Measurements from ENCODE around the gene KIAA1755.

- RRBS = no CpG with 5 or more reads among the region's 10 CpGs
Measured at GRCh38 chr20:38086409-38086998, 53.0 kb downstream of the RPRD1B start.

GRCh38 chr20:38094147-38094885 lies 60.8 kb downstream of the RPRD1B start:
- RRBS = no CpG with 5 or more reads among the region's 2 CpGs

GRCh38 chr20:38108766-38109520 lies 56.1 kb downstream of the TGM2 start:
- RRBS = no CpG with 5 or more reads among the region's 4 CpGs

- RRBS = no CpG with 5 or more reads among the region's 16 CpGs
Measured at GRCh38 chr20:38141039-38141432, 24.0 kb downstream of the TGM2 start.

DNA sequence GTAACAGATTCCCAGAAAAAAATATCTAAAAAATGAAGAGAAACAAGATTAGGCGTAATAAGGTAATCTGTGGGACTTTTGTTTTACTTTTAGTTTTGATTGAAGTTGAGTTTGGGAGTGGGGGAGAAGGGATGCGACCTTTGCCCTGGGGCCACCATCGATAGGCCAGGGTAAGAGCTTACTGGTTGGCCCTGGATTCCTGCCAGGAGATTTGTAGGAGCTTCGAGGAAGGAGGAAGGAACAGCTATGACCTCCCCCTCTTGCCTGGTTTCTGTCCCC lies 21.4 kb downstream of the TGM2 start:
- RRBS = no CpG with 5 or more reads among the region's 4 CpGs

DNA sequence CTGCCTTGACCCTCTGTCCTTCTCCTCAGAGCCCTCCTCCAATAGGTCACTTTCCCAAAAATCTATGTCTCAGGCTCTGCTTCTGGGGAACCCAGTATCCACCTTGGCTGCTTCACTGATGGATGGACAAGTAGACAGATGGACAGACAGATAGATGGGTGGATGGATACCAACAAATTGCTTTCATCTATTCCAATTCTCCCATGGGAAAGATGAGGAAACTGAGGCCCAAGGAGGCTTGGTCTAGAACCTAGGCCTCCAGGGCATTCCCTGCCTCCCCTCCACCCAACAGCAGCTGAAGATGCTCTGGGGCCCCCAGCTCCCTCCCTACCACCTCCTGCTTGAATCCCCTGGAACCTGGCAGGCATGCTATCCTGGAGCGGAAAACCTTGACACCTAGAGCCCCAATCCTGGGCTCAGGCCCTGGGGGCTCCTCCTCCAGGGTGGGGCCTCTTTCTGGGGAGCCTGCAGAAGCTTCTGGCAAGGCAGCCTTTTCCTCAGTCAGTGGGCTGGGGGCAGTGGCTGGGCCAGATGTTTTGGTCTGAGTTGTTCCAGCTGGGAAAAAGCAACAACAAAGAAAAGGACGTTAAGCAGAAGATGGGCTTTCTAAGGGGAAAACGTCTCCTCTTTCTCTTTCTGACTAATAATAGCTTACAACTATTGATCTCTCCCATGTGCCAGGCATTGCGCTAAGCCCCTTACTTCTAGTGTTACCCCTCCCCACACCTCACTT lies 21.2 kb downstream of the KIAA1755 start:
- RRBS = no CpG with 5 or more reads among the region's 4 CpGs

GRCh38 chr20:38260427-38261199 lies at the start of gene KIAA1755:
TSS of gene KIAA1755 (minus strand) at chr20:38260735.
- RRBS = 24% methylated on average over 6 of the region's 67 CpGs

DNA sequence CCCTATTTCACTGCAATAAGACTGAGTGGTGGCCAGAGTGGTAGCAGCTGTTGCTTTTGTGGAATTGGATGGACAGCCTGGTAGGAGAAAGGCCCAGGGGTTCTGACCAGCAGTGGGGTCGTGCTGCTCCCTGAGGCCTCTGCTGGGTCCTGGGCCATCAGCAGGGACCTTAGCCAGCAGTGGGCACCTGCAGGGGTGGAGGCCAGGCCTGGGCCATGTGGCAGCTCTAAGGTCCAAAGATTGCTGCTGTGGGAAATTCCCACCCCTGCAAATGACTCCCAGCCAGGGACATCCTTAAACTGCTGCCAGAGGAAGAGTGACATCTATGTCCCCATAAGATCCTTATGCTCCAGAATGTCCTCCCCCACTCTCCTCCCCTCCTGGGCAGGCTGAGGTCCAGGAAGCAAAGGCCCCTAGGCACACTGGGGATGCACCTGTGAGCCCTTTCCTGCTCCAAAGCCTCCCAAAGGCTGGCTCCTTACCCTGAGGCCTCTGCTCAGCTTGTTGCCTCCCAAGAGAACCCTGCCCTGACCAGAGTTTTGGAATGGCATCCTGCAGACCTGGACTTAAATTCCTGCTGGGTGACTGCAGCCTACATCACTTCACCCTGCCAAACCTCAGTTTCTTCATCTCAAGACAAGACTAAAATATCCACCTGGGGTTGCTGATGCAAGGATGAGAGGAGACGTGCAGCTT lies 2.3 kb upstream of the LBP start:
- RRBS = no CpG with 5 or more reads among the region's 2 CpGs

GRCh38 chr20:38450335-38450926 lies 22.2 kb upstream of the RALGAPB start:
- RRBS = no CpG with 5 or more reads among the region's 7 CpGs

GRCh38 chr20:38471822-38472328 lies 768 bp upstream of the RALGAPB start:
- RRBS = no CpG with 5 or more reads among the region's 6 CpGs

GRCh38 chr20:38545658-38546595 lies 35.1 kb upstream of the ADIG start:
- RRBS = no CpG with 5 or more reads among the region's 6 CpGs

GRCh38 chr20:38548576-38548961 lies 32.4 kb upstream of the ADIG start:
- RRBS = no CpG with 5 or more reads among the region's 1 CpG

- RRBS = no CpG with 5 or more reads among the region's 7 CpGs
Measured at GRCh38 chr20:38601057-38601514, 20.1 kb downstream of the ADIG start.

- RRBS = no CpG with 5 or more reads among the region's 5 CpGs
Measured at GRCh38 chr20:38810795-38811365, 5.4 kb downstream of the PPP1R16B start.

- RRBS = no CpG with 5 or more reads among the region's 22 CpGs
Measured at GRCh38 chr20:38917849-38918547, 8.2 kb upstream of the FAM83D start.

GRCh38 chr20:39155930-39156282 lies 193.8 kb downstream of the DHX35 start:
- RRBS = no CpG with 5 or more reads among the region's 11 CpGs

GRCh38 chr20:39358003-39358591 lies 396.0 kb downstream of the DHX35 start:
- RRBS = no CpG with 5 or more reads among the region's 3 CpGs

- RRBS = no CpG with 5 or more reads among the region's 3 CpGs
Measured at GRCh38 chr20:40443814-40444078, 245.3 kb downstream of the MAFB start.

Measured in AG04449 (cell line).